Ileum (tissue), 1 donor: Measurements from ENCODE around the genes CPSF6, LYZ and CCT2.

- PRO-cap = no peak
Observed at GRCh38 chr12:68609850-68610307, 820 bp upstream of the RAP1B start.

GRCh38 chr12:68632650-68633597, 22.2 kb downstream of the RAP1B start:
- PRO-cap = no peak

- PRO-cap = no peak
Observed at GRCh38 chr12:68634007-68635105, 23.7 kb downstream of the RAP1B start.

DNA sequence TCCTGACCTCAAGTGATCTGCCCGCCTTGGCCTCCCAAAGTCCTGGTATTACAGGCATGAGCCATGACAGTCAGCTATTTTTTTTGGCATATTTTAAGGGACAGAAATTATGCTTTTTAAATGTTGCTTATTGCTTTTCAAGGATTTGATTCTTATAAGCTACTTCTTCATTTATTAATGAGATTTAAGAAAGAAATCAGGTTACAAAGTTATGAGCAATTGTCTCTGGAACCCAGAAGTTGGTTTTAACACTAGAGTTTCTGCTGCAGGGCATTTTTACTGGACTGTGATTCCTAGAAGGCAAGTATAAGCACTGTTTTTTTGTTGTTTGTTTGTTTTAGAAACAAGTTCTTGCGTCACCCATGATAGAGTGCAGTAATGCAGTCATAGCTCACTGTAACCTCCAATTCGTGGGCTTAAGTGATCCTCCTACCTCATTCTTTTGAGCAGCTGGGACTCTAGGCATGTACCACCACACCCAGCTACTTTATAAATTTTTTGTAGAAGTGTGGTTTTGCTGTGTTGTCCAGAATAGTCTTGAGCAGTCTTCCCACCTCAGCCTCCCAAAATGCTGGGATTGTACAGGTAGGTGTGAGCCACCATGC, 25.5 kb downstream of the RAP1B start:
- PRO-cap = no peak

- PRO-cap = unidirectional peak, minus-strand start at chr12:68787430
Observed at GRCh38 chr12:68787133-68787849, 20.7 kb upstream of the MDM2 start.

DNA sequence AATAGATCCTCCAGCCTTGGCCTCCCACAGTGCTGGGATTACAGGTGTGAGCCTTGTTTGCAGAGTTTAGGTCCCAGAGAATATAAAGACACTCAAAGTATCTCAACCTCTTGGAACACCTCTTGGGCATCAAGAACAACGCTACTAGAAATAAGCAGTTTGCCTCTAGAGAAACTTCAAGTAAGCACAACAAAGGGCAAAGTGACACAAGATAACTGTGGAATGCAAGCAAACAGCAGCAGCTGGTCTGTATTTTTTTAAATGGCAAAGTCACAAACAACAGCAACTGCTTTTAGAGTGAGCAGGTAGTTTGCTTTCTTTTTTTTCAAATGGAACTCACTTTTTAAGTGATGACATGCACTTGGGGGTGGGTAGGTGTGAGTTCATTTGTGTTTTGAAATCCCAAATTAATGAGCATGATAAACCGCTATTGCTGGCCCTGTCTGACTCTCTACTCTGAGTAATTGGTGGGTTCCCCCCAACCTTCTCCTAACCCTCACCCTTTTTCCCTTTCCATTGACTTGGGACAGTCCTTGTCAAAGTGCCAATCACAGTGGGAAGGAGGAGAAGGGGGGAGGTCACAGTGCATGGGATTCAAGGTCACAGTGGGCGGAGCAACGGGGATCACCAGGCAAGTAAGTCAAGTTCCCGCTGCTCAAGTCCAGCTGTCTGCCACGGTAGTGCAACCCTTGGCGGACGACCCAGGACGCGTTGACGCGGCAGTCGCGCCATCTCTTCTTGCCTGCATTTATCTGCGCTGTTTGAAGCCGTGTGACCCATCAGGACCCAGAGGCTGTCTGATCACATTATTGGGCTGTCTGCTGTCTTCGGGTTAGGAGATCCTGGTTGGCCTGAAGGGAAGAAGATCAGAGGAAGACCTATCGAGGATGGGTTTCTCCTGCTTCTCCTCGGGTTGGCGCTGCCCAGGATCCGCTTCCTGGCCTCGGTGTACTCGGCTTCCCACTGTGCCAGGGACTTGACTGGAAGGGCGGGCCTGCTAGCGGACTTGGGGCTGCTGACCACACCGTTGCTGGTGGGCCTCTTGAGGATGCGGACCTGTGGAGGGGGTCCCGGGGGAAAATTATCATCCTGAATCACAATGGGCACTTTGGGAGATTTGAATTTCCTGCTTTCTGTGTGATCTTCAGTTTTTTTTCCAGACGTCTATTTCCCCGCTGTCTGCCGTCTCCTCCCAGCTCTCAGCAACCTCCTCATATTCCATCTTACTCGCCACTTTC, 3.3 kb upstream of the MDM2 start:
- PRO-cap = no peak

DNA sequence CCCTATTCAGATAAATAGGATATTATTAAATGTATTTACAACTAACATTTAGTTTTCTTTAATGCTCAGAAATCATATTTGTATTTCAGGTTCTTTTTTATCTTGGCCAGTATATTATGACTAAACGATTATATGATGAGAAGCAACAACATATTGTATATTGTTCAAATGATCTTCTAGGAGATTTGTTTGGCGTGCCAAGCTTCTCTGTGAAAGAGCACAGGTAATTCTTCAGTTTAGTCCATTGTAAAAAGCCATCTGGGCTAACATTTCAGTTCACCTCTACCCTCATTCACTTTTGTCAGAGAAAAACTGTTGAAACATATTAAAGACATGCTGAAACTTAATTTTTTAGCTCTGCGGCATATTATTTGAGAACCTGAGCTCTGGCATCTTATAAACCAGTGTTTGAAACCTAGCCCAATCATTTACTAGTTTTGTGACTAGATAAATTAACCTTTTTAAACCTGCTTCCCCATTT, 8.8 kb downstream of the MDM2 start:
- PRO-cap = no peak

- PRO-cap = no peak
Observed at GRCh38 chr12:68821545-68822188, 13.7 kb downstream of the MDM2 start.

GRCh38 chr12:69101691-69102095, 137.7 kb upstream of the CPSF6 start:
- PRO-cap = no peak

- PRO-cap = bidirectional peak, plus-strand start at chr12:69239599, minus-strand start at chr12:69239461
Observed at GRCh38 chr12:69239140-69239716, at the start of gene CPSF6. TSS of gene CPSF6 (plus strand) at chr12:69239569.

DNA sequence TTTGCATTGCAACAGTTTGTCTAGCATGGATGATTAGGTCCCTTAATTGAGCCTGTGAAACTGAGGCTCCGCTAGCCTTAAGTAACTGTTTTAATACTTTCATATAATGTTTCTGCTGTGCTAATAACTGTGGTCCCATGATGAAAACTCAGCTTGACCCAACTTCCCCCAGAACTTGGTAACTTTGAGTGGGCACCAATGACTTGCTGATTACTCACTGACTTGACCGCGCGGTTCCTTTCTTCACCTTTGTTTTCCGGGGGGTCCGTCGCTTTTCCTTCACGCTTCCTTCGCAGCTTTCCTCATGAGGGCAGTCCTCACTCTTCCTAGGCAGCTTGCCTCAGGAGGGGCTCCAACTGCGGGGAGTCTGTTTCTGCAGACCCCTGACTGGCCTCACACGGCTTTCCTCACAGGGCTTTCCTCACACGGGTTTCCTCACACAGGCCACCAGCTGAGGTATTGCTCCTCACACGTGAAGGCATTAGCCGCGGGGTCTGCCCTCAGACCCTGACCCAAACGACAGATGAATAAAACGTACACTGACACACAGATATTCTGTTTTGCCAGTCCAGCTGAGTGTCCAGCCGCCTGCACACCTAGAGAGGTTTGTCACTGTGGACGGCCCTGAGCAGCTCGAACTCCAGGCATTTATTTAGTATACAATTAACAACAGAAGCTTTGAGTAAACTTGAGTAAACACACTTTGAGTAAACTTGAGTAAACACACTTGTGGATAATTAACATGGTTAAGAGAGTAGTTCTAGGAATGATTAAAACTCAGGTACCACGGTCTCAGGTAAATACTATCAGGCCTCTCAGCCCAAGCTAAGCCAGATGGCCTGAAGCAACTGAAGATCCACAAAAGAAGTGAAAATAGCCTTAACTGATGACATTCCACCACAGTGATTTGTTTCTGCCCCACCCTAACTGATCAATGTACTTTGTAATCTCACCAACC, 16.2 kb upstream of the LYZ start:
- PRO-cap = no peak

- PRO-cap = no peak
Observed at GRCh38 chr12:69332642-69333273, 15.4 kb upstream of the LYZ start.

DNA sequence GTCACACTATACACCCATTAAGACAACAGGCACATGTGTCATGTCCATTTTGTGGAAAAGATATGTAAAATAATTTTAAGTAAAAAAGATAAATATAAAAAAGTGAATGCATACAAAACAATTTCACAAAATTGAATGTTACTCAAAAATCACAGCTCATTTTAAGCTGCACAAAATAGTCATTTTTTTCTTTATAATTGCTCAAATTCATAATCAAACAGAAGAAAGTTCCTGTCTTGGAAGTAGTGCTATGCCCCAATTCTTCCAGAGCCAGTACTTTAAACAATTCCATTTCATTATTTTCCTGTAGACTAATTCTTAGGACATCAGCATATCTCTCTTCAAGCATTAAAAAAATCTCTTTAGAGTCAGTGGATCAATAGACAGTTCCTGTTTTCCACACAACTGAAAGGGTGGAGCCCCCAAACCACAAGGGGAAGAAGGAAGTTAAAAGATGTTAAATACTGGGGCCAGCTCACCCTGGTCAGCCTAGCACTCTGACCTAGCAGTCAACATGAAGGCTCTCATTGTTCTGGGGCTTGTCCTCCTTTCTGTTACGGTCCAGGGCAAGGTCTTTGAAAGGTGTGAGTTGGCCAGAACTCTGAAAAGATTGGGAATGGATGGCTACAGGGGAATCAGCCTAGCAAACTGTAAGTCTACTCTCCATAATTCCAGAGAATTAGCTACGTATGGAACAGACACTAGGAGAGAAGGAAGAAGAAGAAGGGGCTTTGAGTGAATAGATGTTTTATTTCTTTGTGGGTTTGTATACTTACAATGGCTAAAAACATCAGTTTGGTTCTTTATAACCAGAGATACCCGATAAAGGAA, at the start of gene LYZ:
TSS of gene LYZ (plus strand) at position 487 of the 831 bp plus-strand sequence.
- PRO-cap = no peak

DNA sequence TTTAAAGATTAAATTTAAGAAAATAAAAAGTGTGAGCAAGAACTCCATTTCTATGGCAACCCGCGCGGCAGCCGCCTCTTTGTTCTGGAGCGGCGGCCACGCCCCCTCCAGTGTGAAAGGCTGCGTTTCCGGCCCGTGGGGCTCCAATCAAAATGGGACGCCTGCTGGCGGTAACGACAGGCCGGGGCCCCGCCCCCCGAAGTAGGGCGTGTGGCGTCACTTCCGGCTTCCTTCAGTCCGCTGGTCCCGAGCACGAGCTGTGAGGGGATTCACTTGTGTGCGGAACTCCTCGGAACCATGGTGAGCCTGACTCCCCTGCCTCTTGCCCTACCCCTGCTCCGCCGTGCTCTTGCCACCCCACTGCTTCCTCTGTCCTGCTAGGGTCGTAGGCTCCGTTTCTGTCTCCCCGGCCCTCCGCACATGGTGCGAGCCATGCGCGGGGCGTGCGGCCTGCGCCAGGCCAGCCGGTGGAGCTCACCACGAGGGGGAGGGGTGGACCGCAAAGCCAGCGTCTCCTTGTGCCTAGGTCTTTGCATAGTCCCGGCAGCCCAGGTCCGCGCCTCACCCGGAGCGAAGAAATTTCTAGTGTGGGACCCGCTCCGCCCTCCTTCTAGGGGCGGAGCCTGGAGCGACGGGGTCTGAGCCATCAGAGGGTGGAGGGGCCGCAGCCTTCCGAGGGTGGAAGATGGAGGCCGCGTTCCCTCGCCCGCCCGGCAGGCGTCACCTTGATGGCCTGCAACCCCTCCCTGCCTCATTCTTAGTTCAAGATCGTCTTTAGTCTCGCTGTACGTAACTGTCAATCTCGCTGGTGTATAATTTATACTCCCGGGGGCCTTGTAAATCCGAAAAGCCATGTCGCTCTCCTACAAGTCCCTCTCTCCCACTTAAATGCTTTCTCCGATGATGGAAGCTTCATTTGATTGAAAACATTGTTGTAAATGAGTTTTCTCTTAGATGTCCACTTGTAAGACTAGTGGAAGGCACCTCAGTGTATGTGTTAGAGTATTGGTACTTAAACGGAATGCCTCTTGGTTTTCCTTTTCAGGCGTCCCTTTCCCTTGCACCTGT, at the start of gene CCT2:
TSS of gene CCT2 (plus strand) at position 235 of the 1,068 bp plus-strand sequence.
- PRO-cap = bidirectional peak, plus-strand start at position 235 of the sequence, minus-strand start at position 86 of the sequence

- PRO-cap = no peak
Observed at GRCh38 chr12:70049630-70050376, 193.4 kb upstream of the CNOT2 start.

DNA sequence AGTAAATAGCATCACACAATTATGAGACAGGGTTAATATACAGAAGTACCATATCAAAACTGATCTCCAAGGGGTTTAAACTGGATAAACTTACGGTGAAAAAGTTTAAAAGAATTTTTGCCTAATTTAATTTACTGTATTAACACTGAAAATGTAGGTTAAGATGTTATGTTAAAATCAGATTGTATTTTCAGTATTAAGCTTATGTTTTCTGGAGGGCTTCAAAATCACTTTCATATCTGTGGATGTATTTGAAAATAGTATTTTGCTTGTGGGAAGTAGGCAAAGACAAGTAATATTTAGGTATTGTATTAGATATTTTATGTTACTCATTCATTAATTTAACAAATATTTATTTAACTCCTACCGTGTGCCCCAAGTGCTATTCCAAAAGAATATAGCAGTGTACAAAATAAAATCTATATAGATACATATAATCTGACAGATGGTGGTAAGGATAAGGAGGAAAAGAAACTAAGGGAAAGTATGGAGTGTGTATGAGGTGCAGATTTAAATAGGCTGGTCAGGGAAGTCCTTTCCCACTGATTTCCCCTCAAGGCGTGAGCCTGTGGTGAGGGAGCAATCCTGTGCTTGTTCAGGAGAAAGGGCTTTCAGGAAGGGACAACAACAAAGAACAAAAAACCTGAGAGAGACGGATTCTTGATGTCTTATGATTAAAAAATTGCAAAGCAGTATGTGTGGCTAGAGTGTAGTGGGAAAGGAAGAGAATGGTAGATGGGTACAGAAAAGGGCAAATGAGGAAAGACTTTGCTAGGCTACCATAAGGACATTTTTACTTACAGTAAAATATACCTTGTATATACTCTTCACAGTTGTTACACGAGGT, 15.2 kb downstream of the CNOT2 start:
- PRO-cap = no peak

- PRO-cap = no peak
Observed at GRCh38 chr12:70367352-70368069, 1.4 kb downstream of the KCNMB4 start.

DNA sequence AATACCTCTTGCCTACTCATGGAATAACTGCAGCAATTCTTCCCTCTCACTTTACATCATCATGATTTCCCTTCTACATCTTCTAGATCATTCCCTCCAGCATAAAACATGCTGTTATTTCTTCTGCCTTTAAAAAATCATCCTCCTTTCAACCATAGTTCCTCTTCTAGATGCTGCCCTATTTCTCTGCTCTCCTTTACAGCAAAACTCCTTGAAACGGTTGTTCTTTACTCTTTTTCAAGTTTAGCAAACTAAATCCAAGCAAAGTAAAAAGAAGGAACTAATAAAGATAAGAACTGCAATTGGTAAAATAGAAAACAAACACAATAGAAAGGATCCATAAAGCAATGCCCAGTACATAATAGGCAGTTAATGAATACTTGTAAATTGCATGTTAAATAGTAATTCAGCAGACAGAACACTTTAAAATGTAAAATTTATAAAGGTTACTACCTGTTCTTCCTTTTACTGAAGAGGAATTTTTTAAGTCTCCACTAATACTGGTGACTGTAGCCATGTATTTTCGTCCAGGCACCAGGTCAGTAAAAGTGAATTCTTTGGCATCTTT, 50.6 kb downstream of the PTPRB start:
- PRO-cap = no peak

DNA sequence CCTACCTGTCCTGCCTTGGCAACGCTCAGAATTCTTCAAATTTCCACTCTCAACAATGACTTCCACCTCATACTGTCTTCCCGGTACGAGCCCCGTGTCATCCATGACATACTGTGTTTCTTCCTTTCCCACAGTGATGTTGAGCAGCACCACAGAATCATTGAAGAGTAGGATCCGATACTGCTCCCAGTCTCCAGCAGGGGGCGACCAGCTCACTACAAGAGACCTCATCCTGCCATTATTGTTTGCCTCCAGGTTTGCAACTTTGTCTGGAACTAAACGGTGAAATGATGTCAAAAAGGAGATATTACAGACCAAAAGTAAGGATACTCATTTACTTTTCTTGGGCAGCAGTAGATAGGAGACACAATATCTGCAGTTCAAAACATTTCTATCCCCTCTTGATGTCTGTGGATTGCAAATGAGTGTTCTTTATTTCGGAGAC, 47.2 kb downstream of the PTPRB start:
- PRO-cap = no peak

DNA sequence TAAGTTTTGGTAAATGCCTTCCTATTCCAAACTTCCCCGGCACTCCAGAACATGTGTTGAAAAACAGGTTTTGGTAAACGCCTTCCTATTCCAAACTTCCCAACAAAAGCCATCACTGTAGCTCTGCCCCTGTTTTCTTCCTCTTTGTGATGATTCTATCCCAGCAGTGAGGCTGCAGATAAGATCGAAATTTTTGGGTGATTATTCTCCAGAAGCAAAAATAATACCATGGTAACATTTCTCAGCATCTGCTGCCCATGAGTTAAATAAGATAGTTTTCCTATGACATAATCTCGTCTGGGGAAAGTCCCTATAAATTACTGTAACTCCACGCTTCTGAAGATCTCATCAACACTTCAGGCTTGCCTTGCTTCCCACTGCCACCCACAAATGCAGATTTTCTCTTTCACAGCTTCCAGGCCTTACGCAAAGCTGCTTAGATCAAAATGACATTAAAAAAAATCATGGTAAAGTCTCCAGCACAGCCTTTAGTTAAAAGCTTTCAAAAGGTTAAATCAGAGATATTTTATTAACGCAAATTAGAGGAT, 24.6 kb upstream of the PTPRB start:
- PRO-cap = no peak